Smooth muscle cell (in vitro differentiated cells): ENCODE measurements around the genes REST, UBA6, TMPRSS11F, UGT2B15 and UGT2B7.

- RAMPAGE, long total RNA: no peak
These were observed at the start of gene REST for GRCh38 chr4:56907235-56908396. Gene REST, plus strand, starts transcription at chr4:56907900.

DNA sequence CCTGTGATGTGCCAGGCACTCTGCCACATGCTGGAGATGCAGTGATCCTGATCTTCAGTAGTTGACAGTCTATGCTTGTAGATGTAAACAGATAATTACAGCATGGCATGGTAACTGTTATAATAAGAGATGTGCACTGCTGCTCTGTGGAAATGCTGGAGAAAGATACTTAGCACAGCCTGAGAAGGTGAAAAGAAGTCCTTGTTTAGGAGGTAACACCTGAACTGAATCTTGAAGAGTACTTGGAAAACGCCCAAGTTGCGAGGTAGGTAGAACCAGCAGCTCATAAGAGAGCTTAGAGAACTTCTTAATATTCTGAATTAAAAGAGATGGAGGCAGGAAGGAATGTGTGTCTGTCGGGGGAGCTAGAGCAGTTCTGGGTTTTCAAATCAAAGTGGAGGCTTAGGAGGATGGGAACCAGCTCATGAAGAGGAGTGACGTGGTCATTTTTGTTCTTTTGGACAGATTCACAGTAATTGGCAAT, 29.9 kb downstream of the POLR2B start:
- RAMPAGE, long total RNA: no peak

- RAMPAGE, long total RNA: no peak
These were observed 61.9 kb downstream of the POLR2B start for GRCh38 chr4:57040571-57041061.

DNA sequence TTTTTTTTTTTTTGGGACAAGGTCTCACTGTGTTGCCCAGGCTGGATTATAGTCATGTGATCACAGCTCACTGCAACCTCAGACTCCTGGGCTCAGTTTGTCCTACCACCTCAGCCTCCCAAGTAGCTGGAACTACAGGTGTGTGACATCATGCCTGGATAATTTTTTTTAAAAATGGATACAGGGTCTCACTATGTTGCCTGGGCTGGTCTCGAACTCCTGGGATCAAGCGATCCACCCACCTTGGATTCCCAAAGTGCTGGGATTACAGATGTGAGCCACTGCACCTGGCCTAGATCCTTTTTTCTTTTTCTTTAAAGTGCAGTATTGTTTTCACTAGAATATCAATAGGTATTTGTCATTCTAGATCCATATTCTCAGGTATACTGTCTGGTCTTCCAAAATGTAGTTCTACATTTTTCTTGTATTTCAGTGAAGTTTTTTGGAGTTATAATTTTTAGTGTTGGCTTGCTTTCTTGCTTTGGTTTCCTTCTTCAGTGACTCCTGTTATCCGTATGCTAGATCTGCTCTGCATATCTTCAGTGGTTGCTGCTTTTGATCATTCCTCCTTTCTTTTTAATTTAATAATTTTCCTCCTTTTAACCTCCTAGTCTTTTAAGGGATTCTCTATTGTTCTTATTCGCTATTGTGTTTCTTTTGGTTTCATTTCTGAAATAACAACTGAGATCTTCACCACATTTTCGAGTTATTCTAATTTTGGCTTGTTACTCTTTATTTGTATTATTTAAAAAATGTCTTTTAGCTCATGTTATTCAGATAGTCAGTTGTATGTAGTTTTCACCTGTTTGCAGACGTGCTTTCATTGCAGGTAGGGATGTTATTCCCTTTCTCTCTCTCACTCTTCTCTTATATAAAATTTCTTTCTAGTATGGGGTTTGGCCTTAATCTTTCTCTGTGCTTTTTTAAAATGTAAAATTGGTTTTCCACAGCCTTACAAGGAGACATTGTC, 25.1 kb downstream of the IGFBP7 start:
- RAMPAGE, long total RNA: no peak

- RAMPAGE, long total RNA: no peak
These were observed 1014.7 kb upstream of the IGFBP7 start for GRCh38 chr4:58124996-58125243.

DNA sequence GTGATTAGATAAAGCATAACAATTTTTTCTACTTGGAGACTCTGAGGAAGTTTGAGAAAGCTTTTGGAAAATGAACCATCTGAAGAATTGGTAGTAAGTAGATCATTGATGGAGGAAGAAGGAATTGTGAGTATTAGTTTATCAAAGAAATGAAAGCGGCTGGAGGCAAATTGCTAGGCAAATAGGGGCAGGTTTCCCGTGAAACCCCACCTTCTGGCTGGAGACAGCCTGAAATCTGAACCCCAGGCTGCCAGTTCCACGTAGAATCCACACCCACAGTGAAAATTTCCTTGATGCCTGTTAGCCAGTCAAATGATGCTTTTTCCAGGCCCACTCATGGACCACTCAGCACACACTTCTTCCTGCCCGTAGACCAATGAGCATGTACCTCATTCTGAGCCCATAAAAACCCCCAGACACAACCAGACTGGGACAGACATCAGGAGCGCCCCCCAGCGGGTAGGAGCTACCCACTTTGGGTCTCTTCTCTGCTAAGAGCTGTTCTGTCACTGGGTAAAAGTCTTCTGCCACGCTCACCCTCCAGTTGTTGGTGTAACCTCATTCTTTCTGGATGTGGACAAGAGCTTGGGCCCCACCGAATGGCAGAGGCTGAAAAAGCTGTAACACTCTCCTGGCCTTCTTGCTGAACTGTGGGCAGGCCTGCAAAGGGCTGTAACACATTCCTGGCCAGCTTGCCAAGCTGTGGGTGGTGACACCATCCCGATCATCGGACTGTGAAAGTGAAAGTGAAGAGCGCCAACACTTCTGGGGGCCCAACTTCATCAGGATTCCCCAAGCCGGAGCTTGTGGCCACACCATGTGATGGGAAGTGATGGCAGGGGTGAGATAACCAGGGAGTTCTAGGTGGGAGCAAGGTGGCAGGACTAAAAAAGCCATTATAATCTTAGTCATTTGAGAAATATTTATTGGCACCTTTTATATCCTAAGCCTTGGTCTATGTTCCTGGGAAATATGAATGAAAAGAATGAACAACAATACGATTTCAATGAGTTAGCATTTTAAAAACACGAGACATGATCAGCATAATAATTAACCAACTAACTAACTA, 137.6 kb downstream of the TECRL start:
- RAMPAGE, long total RNA: no peak

- RAMPAGE, long total RNA: no peak
These were observed 615.0 kb upstream of the TECRL start for GRCh38 chr4:65024230-65024573.

DNA sequence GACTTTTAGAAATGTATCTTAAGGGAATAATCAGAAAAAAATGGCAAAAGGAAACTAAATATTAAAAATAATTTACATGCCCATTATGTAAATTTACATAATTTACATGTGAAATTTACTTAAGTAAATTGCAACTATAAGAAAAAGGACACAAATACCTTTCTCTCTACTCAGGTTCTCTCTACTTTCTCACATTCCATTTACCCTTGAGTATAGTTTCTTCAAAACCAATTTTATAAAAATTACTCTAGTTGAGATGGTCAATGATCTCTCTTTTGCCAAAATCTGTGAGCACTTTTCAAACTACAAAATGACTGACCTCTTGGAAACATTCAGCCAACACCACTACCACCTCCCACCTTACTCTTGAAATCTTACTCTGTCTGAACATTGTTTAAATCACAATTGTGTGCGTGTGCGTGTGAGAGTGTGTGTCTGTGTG, 337.2 kb downstream of the EPHA5 start:
- RAMPAGE, long total RNA: no peak

DNA sequence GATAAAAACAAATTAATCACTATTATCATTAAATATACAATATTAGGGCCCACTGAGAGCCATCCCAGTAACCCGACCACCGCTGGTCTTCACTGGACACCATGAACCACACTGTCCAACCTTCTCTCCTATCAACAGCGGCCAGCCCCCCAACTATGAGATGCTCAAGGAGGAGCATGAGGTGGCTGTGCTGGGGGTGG, 423.6 kb upstream of the EPHA5 start:
- RAMPAGE, long total RNA: no peak

- RAMPAGE, long total RNA: no peak
These were observed 17.1 kb downstream of the STAP1 start for GRCh38 chr4:67575187-67576456.

- RAMPAGE, long total RNA: start-site peak on the minus strand at chr4:67701122-67701152, 362 and 187 reads in 2 replicates; start-site peak on the plus strand at chr4:67701255-67701362, 99 and 44 reads in 2 replicates
These were observed at the start of gene UBA6 for GRCh38 chr4:67700348-67701486. Gene UBA6, minus strand, starts transcription at chr4:67701155.

GRCh38 chr4:68129545-68130178, at the start of gene TMPRSS11F:
Gene TMPRSS11F, minus strand, starts transcription at chr4:68129869.
- RAMPAGE, long total RNA: no peak

- RAMPAGE, long total RNA: no peak
These were observed 36.6 kb downstream of the YTHDC1 start for GRCh38 chr4:68313345-68313622.

DNA sequence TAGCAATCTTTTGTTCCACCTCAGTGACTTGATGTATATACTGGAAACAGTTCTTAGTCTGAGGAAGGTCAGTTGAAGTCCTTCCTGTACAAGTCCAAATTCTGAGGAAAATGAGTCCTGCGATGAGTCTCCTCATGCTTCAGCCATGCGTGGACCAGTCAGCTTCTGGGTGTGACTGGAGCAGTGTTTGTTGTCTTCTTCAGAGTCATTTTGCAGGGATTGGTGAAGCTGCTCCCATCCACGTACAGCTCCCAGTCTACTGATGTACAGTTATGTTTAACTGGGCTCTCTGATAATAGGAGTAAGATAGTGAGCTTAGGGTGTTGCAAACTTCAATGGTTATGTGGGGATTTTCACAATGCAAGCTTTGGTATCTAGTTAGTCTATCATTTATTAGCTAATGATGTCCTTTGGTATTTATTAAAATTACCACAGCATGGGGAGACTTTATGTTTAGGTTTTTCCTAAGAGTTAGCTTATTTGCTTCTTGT, 3.4 kb downstream of the UGT2B17 start:
- RAMPAGE, long total RNA: no peak

DNA sequence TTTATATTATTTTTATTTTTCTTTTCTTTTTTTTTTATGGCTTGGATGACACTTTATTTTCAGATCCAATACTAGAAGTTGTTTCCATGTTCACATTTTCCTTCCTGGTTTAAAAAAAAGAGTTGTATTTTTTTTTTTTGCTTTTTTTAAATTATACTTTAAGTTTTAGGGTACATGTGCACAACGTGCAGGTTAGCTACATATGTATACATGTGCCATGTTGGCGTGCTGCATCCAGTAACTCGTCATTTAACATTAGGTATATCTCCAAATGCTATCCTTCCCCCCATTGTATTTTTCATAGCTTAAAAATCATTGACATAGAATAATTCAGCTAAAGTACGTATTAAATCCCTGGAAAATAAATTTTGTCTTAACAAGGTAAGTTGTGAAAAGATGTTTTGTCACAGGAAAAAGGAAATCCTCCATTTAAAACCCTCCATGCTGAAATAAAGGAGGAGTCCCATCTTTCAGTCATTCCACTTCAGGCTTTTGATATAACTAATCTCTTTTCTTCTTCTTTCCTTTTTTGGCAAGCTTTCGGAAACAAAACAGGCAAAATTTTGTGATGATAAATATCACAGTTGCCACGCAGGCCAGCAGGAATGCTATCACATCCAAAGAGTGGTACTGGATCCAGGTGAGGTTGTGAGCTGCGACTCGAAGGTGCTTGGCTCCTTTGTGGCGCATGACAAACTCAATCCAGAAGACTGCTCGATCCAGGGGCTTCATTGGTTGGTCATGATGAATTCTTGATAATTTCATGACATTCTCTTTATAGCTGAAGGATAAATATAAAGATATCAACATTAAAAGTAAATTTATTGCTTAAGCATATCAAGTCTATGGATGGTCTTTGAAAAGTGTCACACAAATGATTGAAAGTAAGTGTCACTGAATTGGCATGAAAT, 23.6 kb downstream of the UGT2B15 start:
- RAMPAGE, long total RNA: no peak

DNA sequence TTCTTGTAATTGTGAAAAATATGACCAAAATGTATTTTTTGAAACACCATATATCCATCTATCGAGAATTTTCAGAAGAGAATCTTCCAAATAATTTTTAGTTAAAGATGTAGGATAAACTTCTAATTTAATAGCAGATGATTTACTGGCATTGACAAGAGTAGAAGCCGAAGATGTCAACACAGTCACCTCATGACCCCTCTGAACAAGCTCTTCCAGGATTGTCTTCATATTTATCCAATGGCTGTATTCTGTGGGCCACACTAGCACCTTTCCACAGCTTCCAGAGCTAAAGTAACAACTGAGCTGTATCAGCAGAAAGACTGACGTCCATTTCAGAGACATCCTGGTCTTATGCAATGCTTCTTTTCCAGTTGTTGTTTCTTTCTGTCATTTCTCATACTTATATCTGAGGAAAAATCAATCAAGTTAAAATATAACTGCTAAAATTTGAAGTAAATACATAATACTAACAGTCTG, at the start of gene UGT2B15:
Gene UGT2B15 (minus strand): TSS at position 379 of the 480 bp plus-strand sequence.
- RAMPAGE, long total RNA: no peak

GRCh38 chr4:68670754-68671013, 232 bp upstream of the UGT2B15 start:
- RAMPAGE, long total RNA: no peak

- RAMPAGE, long total RNA: no peak
These were observed 65.1 kb upstream of the UGT2B10 start for GRCh38 chr4:68750589-68751183.

- RAMPAGE, long total RNA: no peak
These were observed at the start of gene UGT2B7 for GRCh38 chr4:69096129-69096872. Gene UGT2B7, plus strand, starts transcription at chr4:69096474.

DNA sequence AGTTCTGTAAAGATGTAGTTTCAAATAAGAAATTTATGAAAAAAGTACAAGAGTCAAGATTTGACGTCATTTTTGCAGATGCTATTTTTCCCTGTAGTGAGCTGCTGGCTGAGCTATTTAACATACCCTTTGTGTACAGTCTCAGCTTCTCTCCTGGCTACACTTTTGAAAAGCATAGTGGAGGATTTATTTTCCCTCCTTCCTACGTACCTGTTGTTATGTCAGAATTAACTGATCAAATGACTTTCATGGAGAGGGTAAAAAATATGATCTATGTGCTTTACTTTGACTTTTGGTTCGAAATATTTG, 574 bp downstream of the UGT2B7 start:
- RAMPAGE, long total RNA: no peak